Gastrocnemius medialis (tissue), 3 donors: ENCODE results near the genes ETF1 and ECSCR.

DNA sequence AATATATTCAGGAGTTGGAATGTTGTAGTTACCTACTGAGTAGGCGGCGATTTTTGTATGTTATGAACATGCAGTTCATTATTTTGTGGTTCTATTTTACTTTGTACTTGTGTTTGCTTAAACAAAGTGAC is 3.7 kb downstream of the EGR1 start:
- PRO-cap, result no peak
- RAMPAGE, long total RNA, 3 experiments, result no peak in any of the 3 experiments

DNA sequence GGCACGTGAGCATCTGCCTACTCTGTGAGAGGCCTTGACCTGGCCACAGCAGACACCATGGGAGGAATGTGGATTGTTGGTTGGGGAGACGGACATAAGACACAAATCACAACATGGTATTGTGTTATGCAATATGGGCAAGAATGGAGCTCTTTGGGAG is 4.8 kb downstream of the EGR1 start:
- PRO-cap, result no peak
- RAMPAGE, long total RNA, 3 experiments, result no peak in any of the 3 experiments

DNA sequence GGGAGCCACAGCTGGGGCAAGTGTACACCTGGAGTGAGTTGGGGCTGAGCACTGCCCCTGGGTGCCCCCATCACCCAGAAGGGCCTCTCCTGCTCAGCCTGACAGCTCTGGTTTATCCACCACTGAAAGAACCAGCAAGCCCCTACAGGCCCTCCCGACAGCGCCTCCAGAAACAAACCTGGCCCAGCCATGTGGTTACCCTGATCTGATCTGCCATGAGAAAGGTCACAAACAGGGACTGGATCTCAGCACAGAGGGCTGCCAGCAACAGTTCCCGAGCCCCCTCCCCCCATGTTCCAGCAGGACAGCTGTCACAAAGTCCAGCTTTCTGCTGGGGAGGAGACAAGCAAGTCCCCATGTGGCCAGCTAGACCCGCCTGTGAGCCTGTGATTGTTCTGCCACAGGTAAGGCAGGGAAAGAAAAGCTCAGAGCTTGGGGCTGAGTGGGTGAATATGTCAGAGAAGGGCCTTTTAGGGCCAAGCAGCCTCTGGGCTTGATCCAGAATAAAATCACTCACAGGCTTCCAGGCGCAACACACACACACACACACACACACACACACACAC is 27.8 kb downstream of the EGR1 start:
- PRO-cap, result no peak
- RAMPAGE, long total RNA, 3 experiments, result no peak in any of the 3 experiments

GRCh38 chr5:138517207-138517857 is 25.7 kb downstream of the ETF1 start:
- PRO-cap, result no peak
- RAMPAGE, long total RNA, 3 experiments, result no peak in any of the 3 experiments

DNA sequence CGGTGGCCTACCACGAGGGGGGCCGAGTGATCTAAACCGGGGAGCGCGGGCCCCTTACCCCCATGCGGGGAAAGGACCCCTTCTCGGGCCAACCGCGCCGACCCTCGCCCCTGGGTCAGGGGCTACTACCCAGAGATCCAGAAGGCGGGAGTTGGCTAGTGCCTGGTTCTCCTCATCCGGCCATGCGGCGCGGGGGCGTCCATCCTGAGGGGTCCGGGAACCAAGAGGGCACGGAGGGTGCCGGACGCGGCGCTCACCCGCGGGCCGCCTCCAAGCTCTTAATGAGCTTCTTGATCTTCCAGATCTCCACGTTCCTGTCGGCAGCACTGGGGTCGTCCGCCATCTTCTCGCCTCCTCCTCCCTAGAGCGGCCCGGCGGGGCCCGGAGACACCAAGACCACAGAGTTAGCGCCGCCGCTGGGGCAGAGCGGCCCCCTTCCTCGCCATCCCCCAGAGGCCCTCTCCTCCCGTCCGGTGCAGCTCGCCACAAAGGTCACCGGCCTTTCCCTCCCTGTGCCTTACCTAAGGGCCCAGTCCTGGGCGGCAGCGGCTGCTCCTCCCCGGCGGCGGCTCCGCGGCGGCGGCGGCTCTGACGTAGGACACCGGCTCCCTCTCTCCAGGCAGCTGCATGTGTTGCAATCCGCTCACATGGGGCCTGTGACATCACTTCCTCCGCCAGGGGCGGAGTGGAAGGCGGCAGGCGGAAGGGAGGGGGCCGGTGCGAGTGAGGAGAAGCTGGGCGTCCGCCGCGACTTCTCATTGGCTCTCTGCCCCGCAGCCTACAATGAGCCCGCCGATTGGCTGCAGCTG is at the start of gene ETF1:
Gene ETF1 (minus strand): TSS at position 661 of the 809 bp plus-strand sequence.
- PRO-cap, result bidirectional peak, plus-strand start outside the sequence, minus-strand start at position 590 of the sequence
- RAMPAGE, long total RNA, 3 experiments, result start-site peak on the minus strand in 3 of 3 experiments, centred at positions 591 to 622 of the sequence, 428 to 1,504 reads per replicate

- PRO-cap, result no peak
- RAMPAGE, long total RNA, 3 experiments, result no peak in any of the 3 experiments
Measured at GRCh38 chr5:138553651-138554780, 11.0 kb upstream of the ETF1 start.

DNA sequence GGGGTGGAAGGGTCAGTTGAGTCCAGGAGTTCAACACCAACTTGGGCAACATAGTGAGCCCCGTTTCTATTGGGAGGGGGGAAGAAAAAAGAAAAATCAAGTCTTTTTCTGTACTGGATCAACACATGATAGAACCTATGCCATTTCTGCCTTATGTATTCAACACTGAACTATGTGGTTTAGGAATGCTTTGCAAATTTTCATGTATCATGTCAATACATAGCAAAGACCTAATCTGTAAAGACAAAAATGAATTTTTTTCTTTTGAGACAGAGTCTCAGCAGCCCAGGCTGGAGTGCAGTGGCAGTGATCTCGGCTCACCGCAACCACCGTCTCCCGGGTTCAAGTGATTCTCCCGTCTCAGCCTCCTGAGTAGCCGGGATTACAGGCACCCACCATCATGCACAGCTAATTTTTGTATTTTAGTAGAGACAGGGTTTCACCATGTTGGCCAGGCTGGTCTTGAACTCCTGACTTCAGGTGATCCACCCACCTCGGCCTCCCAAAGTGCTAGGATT is 4.9 kb downstream of the HSPA9 start:
- PRO-cap, result no peak
- RAMPAGE, long total RNA, 3 experiments, result no peak in any of the 3 experiments

- PRO-cap, result no peak
- RAMPAGE, long total RNA, 3 experiments, result no peak in any of the 3 experiments
Measured at GRCh38 chr5:138611254-138611995, 36.2 kb upstream of the HSPA9 start.

- PRO-cap, result no peak
- RAMPAGE, long total RNA, 3 experiments, result no peak in any of the 3 experiments
Measured at GRCh38 chr5:139075419-139076148, 122.6 kb downstream of the SIL1 start.

DNA sequence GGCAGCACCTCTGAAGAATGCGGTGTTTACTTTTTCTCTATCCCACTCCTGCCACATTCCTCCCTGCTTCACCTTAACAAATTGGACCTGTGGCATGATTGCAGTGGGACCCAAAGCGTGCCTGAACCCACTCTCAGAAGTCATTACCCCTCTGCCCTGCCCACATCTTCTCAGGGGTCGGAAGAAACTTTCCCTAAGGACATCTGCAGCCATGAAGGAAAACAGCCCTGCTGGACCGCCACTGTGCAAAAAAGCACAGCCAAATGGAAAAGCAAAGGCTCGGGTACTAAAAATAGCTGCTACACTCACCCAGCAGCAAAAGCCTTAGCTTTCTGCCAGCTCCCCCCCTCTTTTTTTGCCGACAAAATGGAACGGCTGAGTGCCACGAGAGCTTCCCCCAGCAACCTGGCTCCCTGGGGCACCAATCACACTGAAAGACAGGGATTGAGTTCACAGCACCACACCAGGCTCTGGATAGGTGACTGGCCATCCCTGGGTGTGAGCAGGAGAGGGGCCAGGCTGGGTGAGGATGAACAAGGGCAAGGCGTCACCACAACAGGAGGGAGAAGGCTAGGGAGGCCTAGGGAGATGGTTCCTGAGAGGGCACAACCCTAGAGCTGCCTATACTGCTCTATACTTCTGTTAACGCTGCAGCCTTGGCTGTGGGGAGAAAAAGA is 66.8 kb downstream of the SIL1 start:
- PRO-cap, result unidirectional peak, minus-strand start at position 264 of the sequence
- RAMPAGE, long total RNA, 3 experiments, result no peak in any of the 3 experiments

- PRO-cap, result no peak
- RAMPAGE, long total RNA, 3 experiments, result no peak in any of the 3 experiments
Measured at GRCh38 chr5:139342020-139342715, 514 bp downstream of the PAIP2 start.

DNA sequence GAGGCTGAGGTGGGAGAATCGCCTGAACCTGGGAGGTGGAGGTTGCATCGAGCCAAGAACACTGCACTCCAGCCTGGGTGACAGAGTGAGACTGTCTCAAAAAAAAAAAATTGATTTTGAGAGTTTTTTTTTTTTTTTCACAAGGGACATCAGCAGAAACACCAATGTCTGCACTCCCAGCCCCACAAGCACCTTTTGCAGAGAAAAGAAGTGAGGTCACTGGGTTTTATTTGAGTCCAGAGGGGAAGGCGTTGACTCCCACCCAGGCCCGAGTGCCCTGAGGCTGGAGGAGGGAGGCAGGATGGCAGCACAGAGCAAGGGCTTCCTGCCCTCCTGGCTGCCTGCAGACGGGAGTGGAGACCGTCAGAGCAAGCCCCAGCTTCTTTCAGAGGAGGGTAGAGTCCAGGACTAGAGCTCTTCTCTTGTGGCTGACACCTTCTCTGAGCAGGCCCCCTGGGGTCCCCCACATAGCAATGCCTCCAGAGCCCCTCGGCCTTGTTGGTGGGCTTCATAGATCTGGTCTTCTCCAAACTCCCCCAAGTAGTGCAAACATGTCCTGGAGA is 2.3 kb downstream of the MZB1 start:
- PRO-cap, result no peak
- RAMPAGE, long total RNA, 3 experiments, result no peak in any of the 3 experiments

GRCh38 chr5:139443502-139444596 is 4.5 kb upstream of the DNAJC18 start:
- PRO-cap, result no peak
- RAMPAGE, long total RNA, 3 experiments, result no peak in any of the 3 experiments

GRCh38 chr5:139454671-139455503 is 7.7 kb downstream of the ECSCR start:
- PRO-cap, result no peak
- RAMPAGE, long total RNA, 3 experiments, result no peak in any of the 3 experiments

DNA sequence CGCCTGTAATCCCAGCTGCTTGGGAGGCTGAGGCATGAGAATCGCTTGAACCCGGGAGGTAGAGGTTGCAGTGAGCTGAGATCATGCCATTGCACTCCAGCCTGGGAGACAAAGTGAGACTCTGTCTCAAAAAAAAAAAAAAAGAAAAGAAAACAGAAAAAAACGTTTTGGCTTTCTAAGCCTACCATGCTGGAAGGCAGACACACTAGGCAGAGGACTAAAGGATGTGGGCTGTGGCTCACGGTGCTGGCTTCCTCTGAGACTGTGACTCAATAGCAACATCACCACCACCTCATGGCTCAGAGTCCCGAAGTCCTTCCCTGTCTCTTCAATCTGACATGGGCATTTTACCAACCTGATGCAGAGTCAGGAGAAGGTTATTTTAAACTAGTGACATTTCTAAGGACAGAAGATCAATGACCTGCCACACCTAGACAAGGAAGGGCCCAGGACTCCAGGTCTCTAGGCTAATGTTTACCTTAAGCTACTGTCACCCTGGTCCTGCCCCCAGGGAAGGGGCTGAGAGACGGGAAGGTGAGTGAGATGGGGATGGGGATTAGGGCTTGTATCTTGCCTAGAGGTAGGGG is 3.7 kb downstream of the ECSCR start:
- PRO-cap, result no peak
- RAMPAGE, long total RNA, 3 experiments, result no peak in any of the 3 experiments

DNA sequence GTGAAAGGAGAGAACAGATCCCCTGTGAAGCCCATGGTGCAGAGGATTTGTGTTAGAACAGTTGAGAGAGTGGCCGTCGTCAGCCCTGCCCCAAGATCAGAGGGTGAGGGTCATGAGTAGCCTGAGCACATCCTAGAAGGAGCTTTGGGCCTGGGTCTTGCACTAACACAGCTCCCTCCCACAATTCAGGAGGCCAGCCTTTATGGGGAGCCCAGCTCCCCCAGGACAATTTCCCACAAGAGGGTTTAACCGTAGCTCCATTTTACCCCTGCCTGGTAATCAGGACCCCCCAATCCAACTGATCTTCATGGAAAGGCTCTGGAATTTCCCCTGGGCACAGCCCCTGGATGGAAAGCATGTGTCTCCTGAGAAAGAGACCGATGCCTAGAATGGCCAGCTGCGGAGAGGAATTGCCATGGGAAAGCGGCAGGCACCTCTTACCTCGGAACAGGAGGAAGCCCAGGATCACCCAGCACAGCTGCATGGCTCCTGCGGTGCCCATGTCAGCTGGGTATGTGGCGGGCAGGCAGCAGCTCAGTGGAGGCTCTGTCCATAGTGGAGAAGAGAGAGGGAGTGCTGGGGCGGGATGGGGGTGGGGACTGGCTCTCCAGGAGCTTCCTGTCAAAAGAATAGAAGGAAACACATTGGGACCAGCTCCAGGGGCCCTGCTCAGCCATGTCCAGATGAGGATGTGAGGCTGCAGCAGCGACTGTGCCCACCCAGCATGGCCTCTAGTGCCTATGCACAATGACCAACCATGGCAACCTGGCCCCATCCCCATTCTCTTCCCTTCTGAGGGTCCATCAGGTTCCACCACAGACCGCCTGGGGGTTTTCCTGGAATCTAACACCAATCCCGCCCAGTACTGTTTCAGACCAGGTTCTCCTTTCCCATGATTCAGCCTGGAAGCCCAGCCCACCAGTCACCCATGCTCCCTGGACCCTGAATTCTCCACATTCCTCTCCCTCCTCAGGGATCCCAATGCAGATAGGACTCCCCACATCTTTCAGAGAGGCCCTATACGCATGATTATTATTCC is at the start of gene ECSCR:
Gene ECSCR (minus strand): TSS at position 575 of the 1,039 bp plus-strand sequence.
- PRO-cap, result bidirectional peak, plus-strand start at position 682 of the sequence, minus-strand start at position 536 of the sequence
- RAMPAGE, long total RNA, 3 experiments, result start-site peak on the minus strand in 3 of 3 experiments, centred at positions 529 to 556 of the sequence, 47 to 161 reads per replicate

DNA sequence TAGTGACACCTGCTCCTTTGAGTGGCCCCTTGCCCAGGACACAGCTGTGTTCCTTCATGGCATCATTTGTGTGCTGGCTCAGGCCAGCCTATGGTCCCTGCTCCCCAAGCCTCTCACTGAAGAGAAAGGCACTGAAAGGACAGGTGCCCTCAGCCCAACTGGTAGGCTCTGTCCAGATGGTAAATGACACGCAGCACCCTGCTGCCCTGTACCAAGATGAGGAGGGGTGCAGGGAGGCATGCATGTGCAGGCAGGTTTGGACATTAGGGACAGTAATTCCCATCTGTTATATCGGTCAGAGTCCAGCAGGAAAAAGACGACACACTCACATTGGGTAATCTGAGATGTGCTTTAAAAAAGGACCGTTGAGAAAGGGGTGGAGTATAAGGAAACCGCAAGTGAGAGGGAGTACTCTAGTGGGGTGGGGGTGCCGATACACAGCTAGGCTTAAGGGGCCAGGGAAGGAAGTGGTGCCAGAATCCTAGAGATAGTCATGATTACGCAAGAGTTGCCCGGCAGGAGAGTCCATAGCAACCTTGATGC is 4.5 kb downstream of the SMIM33 start:
- PRO-cap, result no peak
- RAMPAGE, long total RNA, 3 experiments, result no peak in any of the 3 experiments

GRCh38 chr5:139502769-139503493 is 20.4 kb upstream of the STING1 start:
- PRO-cap, result no peak
- RAMPAGE, long total RNA, 3 experiments, result no peak in any of the 3 experiments

GRCh38 chr5:139566478-139566860 is 5.3 kb downstream of the UBE2D2 start:
- PRO-cap, result no peak
- RAMPAGE, long total RNA, 3 experiments, result no peak in any of the 3 experiments

DNA sequence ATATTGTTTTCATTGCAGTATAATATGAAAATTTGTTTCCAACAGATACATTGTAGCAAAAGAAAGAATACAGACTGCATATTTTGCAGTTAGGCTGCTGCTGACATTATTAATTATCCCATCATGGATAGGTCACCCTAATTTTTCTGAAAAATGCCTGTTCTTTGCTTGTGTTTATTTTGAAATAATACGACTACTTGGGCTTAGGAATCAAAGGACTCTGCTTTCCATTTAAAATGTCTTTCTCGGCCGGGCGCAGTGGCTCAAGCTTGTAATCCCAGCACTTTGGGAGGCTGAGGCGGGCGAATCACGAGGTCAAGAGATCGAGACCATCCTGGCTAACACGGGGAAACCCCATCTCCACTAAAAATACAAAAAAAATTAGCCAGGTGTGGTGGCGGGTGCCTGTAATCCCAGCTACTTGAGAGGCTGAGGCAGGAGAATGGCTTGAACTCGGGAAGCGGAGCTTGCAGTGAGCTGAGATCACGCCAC is 12.3 kb downstream of the UBE2D2 start:
- PRO-cap, result no peak
- RAMPAGE, long total RNA, 3 experiments, result no peak in any of the 3 experiments